Hair follicle dermal papilla cell (primary cell): ENCODE measurements around a stretch of chr1.

GRCh38 chr1:58576285-58576842 is 688 bp downstream of the TACSTD2 start:
- CAGE, long polyA plus RNA, result no peak

GRCh38 chr1:58617230-58617609 is 40.2 kb upstream of the TACSTD2 start:
- CAGE, long polyA plus RNA, result no peak

GRCh38 chr1:58681424-58682569 is 18.1 kb downstream of the MYSM1 start:
- CAGE, long polyA plus RNA, result no peak

- CAGE, long polyA plus RNA, result no peak
Observed at GRCh38 chr1:58780895-58781426, 2.9 kb downstream of the JUN start.

- CAGE, long polyA plus RNA, result no peak
Observed at GRCh38 chr1:58784128-58784981, 508 bp upstream of the JUN start.

DNA sequence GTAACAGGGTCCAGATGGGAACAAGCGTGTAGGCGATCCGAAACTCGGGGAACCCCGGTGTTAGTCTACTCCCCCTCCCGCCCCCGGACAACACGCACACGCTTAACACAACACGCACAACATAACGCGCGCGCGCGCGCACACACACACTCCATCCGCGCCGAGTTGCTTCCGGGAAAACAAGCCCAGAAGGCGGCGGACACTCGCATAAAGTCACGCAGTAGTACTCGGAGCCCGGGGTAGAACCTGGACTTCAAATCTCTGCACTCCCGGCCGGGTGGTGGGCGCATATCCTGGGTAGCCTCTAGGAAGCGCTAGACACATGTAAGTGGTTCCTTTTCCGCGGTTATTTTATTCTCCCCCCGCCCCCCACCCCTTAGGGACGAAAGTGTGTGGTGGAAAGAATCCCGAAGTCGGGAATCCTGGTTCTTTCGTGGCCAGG is 1.2 kb upstream of the JUN start:
- CAGE, long polyA plus RNA, result no peak

DNA sequence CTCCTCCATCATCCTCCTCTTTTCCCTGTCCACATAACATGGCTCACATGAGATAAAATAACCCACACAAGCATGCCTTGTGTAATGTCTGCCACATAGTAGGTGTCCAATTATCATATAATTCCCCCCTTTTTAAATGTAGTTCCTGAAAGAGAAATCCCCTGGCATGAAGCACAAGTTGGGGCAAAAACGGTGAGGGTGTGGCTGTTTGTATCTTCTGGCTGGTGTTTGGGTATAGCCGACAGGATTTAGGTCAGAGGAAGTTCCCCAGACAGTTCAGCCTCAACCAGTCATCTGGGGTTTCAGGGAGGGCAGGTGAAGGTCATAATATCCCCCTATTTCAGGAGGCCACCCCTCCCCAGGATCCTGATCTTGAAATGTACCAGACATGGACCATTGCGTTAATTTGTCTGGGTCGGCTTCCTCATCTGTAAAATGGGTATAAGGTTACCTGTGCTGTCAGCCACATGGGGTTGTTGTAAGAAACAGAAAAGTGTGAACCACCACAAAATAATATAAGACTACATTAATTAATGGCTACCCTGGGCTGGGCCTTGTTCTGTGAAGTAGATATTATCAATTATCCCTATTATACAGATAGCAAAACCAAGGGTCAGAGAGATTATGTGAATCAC is 29.1 kb upstream of the JUN start:
- CAGE, long polyA plus RNA, result no peak

DNA sequence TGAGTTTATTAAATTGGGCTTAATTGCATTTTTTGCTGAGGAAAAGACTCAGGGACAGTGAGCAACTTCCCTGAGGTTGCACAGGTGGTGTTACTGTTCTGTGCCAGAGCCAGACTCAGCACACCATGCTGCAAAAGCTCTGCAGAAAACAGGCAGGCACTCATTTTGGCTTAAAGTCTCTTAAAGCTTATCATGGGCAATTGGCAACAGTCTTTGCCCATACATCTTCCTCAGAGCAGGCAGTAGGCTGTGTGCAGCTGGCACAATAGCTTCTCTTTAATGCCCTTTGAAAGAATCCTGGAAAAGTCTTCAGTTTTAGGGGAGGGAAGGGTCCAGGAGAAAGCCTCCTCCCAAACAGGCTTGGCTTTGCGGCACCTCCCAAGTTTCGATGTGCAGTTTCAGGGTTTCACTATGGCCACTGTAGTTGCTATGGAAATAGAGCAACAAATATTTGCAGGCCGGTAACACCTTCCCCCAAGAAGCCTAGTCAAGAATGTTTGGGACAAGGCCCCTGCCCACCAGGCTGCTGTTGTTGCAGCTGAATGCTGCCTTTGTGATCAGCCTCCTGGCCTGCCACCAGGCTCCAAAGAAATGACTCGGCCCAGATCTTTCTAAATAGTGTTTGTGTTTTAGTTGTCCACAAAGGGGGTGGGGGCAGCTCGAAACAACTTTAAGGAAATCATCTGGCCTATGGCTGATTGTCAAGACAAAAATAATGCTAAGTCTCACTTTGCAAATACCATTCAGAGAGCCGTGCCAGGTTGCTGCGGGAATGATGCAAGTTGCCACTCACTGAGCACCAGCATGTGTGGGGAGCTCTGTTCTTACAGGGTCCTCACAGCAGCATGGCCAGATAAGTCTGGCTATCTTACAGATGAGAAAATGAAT is 90.9 kb upstream of the JUN start:
- CAGE, long polyA plus RNA, result no peak

DNA sequence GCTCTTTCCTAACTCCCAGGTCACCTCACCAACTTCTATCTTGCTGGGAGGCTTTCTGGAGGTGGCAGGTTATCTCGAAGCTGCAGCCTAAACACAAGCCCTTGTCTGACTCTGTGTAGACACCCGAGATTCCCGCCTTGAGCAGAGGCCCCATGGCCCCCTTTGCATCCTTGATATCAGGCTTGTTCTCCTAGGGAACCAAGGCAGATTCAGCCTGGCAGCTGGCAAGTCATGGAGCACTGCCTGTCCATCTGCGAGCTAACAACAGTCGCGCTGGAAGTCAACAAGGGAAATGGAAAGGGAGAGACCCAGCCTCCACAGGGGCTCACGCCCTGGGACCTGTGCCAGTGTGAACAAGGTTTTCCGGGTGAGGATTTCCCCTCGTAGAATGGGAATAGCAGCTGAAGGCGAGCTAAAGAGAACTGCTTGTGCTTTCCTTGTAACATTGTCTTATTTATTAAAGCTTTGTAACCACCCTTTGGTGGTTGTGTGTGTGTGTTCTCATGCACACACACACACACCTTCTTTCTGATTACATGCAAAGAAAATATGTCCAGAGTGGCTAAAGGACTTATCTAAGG is 109.6 kb upstream of the JUN start:
- CAGE, long polyA plus RNA, result no peak

- CAGE, long polyA plus RNA, result no peak
Observed at GRCh38 chr1:58982585-58983002, 198.7 kb upstream of the JUN start.

DNA sequence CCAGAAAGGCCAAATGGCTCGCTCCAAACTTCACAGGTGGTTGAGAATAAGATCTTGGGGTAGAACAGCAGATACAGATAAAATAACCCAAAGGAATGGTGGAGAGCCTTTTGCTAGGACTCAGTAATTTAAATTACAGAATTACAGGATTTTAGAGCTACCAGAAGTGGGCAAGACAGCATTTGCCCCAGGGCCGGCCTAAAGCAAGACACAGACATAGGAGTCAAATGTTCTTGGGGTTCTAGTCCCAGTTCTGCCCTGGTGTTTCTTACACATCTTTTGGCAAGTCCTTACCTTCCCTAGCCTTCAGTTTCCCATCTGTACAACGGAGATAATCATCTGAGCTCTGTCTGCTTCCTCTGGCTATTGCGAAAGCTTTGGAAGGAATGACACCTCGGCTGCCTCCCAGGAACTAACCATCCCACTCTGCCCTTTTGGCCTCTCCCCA is 253.3 kb upstream of the FGGY start:
- CAGE, long polyA plus RNA, result no peak

GRCh38 chr1:59057070-59057709 is 239.7 kb upstream of the FGGY start:
- CAGE, long polyA plus RNA, result no peak

DNA sequence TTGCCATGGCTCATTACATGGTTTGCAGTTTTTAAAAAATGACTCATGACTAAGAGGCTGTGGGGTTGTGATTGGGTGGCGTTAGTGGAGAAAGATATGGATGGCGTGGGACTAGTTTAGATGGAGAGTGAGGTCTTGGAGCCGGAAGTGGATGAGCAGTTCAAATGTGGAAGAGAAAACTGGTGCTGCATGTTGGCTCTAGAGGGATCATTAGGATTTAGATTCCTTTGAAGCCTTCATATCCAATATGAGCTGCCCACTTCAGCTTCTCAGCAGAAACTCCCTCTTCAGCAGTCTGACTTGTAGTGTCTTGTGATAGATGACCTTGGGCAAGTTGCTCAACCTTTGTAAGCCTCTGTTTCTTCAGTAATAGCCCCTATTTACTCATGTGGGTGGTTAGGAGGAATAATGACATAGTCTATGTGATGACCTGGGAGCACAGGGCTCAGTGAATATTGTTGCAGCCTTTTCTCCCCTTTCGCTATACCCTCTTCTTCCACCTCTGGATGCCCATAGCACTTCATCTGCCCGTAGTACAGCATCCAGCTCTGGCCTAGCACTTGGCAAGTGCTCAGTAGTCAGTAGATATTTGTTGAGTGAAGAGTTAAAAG is 6.4 kb upstream of the FGGY start:
- CAGE, long polyA plus RNA, result no peak

DNA sequence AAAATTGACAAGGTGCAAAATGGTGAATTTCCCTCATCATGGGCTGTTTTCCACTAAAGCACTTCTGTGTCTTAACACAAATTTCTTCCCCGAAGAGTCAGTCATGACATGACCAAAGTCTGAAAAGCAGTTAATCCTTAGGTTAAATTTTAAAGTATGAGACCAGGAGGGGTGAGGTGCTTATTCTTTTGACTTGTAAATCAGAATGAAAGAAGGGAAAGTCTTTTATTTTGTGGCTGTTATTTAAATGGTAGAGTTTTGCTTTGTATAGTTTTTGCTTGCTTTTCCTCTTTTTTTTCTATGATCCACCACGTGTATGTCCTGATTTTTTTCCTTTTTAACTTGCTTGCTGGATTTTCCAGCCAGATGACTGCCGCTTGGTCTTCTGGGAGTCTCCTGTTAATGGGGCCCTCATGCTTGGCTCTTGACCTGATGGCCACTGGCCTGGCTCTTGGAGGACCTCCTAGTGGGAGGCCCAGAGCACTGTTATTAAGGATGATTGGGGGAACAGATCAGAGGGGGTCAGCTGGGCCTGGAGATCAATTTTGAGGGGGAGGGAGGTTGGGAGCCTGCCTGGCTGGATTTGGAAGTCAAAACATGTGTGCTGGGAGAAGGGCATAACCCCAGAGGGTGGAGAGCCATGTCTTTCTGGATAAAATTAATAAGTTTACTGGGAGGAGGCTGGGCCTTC is 1.1 kb downstream of the FGGY start:
- CAGE, long polyA plus RNA, result no peak

GRCh38 chr1:59316501-59317024 is 19.7 kb downstream of the FGGY start:
- CAGE, long polyA plus RNA, result no peak

- CAGE, long polyA plus RNA, result no peak
Observed at GRCh38 chr1:59498814-59499063, 201.8 kb downstream of the FGGY start.

DNA sequence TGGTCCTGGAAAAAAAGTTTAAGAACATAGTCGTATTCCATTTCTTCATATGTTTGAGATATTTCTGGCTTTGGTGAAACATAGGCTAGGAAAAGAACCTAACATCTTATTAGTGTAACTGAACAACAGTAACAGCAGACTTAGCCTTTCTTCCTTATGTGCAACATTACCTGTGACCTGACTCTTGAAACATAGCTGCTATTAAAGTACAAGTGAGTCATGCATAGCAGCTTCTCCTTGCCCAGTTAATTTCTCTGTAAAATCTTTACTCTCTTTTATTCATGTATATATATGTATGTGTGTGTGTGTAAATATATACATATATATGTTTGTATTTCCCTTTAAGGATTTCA is 202.7 kb downstream of the FGGY start:
- CAGE, long polyA plus RNA, result no peak

GRCh38 chr1:59516920-59517278 is 220.0 kb downstream of the FGGY start:
- CAGE, long polyA plus RNA, result no peak

GRCh38 chr1:59673428-59674339 is 141.1 kb upstream of the HOOK1 start:
- CAGE, long polyA plus RNA, result no peak

- CAGE, long polyA plus RNA, result no peak
Observed at GRCh38 chr1:59697495-59698000, 117.2 kb upstream of the HOOK1 start.